Heart left ventricle (tissue), 7 donors: ENCODE measurements around a stretch of chr7.

DNA sequence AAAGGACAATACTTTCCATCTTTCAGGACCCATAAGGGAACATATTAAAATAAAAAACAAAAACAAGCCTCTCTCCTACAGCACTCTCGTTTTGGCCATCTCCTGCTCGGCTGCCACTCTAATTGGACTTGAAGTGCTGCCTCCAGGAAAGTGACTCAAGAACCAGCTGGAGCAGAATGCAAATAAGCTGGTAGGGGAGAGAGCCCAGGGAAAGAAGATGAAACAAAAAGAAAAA lies 65.6 kb downstream of the HBP1 start:
- PRO-cap, 6 experiments, result no peak in any of the 6 experiments
- RAMPAGE, long total RNA, 2 experiments, result no peak in any of the 2 experiments
- RRBS, result no CpG with 5 or more reads among the region's 2 CpGs

DNA sequence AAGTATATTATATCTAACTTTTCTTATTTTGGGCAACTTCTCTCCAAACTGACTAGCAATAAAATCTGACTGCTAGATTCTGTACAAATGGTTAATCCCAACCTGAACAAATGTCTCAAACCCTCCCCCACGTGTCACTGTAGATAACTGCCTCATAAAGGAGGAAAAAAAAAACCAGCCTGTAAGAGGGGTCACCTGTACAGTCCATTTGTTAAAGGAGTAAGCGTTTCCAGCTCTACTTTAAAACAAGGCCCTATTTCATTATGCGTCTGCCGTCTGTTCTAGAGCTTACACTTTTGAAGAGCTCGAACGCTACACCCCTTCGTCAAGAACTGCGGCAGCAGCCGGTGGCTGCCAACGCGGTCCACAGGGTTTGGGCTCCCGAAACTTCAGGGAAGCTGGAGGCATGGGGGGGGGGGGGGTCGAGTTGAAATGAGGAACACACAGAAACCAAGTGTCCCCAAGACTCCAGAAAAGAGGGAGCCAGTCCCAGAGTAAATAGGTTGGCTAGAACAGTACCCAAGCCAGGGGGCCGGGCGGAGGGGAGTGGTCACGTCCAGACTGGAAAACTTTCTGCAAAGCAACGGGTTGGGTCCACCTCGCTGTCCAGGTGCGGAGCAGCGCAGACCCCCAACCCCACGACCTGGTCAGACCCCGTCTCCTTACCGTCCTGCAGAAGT lies 443 bp downstream of the COG5 start:
- PRO-cap, 6 experiments, result peak in 1 of 6 experiments; most common minus-strand start position 496 of the sequence (in 1)
- RAMPAGE, long total RNA, 2 experiments, result no peak in any of the 2 experiments
- RRBS, result no CpG with 5 or more reads among the region's 23 CpGs

DNA sequence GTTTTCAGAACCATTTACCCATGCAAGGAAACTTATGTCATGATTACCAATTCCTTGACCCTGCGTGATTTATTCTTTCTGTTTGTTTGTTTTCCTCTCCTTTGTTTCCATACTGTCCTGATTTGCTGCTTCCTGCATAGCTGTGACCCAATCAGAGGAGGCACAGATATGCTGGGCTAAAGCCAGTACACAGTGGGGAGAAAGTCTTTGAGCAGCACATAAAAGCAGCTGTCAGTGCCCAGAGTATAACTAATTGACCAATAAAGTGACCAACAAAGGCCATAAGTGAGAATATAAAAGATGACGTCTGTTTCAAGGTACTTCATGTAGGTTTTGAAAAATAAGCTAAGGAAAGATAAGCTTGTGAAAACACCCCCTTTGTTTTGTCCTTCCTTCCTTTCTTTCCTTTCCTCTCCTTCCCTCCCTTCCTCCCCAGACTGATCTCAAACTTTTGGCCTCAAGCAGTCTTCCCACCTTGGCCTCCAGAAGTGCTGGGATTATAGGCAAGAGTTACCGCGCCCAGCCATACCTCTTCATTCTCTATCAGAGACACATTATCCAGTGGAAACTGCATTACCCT lies 16.9 kb downstream of the BCAP29 start:
- PRO-cap, 6 experiments, result no peak in any of the 6 experiments
- RAMPAGE, long total RNA, 2 experiments, result no peak in any of the 2 experiments
- RRBS, result no CpG with 5 or more reads among the region's 4 CpGs

DNA sequence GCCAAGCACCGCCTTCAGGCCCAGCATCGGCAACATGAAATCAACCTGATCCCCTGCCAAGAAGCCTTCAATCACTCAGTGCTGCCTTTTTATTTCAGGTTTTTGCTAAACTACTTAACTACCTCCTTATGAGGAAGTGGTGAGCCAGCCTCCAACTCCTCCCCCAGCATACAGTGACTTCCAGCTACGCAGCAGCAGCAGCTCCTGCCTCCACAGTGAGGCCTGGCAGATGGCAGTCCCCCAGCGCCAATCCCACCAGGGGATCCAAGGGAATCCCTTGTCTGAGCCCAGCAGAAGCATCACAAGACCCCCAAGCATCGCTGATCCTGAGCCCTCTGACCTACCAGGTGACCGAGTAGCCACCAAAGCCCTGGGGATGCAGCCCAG lies 31.9 kb upstream of the SLC26A4 start:
- PRO-cap, 6 experiments, result no peak in any of the 6 experiments
- RAMPAGE, long total RNA, 2 experiments, result no peak in any of the 2 experiments
- RRBS, result no CpG with 5 or more reads among the region's 6 CpGs

- PRO-cap, 6 experiments, result no peak in any of the 6 experiments
- RAMPAGE, long total RNA, 2 experiments, result no peak in any of the 2 experiments
- RRBS, result no CpG with 5 or more reads among the region's 3 CpGs
These were observed 32.2 kb downstream of the SLC26A4 start for GRCh38 chr7:107692650-107693341.

GRCh38 chr7:107760908-107761496 lies 17.1 kb downstream of the CBLL1 start:
- PRO-cap, 6 experiments, result no peak in any of the 6 experiments
- RAMPAGE, long total RNA, 2 experiments, result no peak in any of the 2 experiments
- RRBS, result no CpG with 5 or more reads among the region's 2 CpGs

DNA sequence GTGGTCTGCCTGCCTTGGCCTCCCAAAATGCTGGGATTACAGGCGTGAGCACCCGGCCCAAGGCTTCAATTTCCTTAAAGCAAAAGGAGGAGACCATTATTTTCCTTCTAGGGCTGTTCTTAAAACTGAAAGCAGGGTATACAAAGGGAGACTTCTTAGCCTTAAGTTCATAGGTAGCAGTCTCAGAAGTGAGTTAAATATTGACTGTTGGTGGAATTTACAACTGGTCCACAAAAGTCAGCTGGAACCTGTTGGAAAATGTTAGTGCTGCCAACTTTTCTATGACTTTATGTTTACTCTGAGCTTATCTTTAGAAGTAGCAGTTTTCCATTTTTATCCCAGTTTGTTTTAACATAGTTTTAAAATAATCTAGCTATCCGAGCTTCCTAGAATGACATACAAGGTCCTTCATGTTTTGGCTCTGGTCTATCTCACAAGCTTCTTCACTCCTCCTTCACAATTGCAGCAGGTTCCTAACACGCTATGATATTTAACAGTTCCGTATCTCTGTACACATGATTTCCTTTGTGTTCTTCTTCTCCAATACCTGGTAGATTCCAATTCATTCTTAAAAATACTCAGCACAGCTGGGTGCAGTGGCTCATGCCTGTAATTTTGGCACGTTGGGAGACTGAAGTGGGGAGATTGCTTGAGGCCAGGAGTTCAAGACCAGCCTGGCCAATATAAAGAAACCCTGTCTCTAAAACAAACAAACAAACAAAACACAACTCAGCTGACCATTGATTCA lies 3.2 kb downstream of the SLC26A3 start:
- PRO-cap, 6 experiments, result no peak in any of the 6 experiments
- RAMPAGE, long total RNA, 2 experiments, result no peak in any of the 2 experiments
- RRBS, result no CpG with 5 or more reads among the region's 6 CpGs

- PRO-cap, 6 experiments, result no peak in any of the 6 experiments
- RAMPAGE, long total RNA, 2 experiments, result no peak in any of the 2 experiments
- RRBS, result no CpG with 5 or more reads among the region's 2 CpGs
These were observed 41.8 kb downstream of the DLD start for GRCh38 chr7:107932694-107933288.

DNA sequence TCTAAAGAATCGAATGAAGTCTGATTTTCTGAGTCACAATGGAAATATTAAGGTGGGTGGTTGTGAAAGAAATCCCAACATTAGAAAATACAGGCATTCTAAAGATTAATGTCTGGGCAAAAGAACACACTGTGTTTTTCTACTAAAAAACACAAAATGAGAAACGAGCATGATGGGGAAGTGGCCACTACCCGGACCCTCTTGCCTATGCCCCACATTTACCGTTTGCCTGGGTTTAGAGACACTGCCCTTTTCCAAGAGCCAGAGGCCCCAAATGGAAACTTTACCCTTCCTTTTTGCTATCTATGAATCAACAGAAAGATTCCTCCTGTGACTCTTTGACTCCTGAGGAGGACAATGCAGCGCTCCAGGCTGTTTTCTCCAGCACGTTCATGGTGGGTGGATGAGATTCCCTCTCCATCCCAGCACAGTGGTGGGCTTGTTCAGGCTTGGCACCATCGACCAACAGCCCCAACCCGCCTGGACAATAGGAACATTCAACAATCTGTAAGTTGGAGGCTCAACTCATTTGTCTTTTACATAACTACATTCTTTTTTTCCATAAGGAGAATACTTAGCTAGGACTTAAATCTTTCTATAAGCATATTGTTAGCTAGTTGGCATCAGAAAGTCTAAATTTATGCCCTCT lies 55.8 kb downstream of the DLD start:
- PRO-cap, 6 experiments, result no peak in any of the 6 experiments
- RAMPAGE, long total RNA, 2 experiments, result no peak in any of the 2 experiments
- RRBS, result no CpG with 5 or more reads among the region's 8 CpGs

DNA sequence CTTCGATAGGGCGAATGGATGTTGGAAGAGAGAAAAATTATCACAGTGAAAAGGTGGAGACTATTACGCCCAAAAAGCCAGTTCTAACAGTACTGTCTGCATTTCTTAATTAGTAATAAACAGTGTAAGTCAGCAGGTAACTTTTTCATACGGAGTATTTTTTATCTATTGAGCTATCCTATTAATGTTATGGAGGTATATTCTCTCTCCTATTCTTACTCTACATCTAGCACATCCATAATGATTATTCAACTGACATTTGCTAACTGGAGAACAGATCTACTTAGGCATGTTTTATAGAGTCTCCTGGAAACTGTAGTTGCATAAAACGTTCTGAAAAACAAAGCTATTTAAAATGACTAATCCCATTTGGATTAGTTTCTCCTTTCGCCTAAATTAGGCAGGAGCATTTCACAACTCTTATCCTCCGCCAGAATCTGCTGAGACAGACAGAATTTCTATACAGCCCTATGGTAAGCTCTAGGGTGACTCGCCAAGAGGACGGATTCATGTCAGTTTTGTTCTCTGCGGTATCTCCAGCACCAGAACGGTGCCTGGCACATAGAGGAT lies 44.4 kb downstream of the LAMB1 start:
- PRO-cap, 6 experiments, result peak in 1 of 6 experiments; most common minus-strand start position 315 of the sequence (in 1)
- RAMPAGE, long total RNA, 2 experiments, result no peak in any of the 2 experiments
- RRBS, result no CpG with 5 or more reads among the region's 11 CpGs

DNA sequence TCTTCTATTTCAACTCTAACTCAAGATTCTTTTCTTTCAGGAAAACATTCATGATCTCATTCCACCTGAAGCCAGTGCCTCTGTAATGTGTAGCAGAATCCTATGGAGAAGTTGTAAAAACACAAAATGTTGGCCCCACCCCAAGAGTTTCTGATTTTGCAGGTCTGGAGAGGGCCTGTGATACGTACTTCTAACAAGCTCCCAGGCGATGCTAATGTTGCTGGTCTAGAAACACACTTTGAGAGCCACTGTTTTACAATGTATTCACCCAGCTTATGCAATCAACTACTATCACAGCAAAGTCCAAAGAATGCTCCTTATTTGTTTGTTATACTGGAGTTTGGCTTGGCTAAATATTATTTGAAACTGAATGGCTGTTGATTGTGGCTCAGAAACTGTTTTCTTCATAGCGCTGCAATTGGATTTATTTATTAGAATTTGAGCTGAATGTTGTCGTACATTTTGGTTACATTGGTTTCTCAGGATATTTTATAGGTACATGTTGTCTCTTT lies 44.3 kb downstream of the DNAJB9 start:
- PRO-cap, 6 experiments, result no peak in any of the 6 experiments
- RAMPAGE, long total RNA, 2 experiments, result no peak in any of the 2 experiments
- RRBS, result no CpG with 5 or more reads among the region's 4 CpGs

DNA sequence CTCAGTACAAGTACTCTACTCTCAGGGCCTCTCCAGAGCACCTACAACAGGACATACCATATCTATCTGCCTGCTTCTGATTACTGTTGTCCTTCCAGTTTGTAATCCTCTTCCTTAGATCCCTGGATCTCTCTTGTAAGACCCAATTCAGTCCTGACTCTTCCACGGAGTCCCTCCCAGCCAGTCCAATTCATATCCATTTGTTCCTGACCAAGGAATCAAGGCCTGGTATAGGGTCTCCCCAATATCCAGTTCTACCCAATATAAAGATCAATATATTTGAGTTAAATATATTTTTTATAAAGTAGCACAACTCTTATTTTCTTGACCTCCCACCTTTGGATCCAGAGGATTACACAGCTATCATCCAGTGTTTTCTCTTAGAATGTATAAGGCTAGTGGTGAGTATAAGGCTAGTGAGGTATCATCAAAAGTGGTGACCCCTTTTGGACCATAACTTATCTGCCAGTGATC lies 416.1 kb upstream of the LRRN3 start:
- PRO-cap, 6 experiments, result no peak in any of the 6 experiments
- RAMPAGE, long total RNA, 2 experiments, result no peak in any of the 2 experiments
- RRBS, result no CpG with 5 or more reads among the region's 1 CpG

DNA sequence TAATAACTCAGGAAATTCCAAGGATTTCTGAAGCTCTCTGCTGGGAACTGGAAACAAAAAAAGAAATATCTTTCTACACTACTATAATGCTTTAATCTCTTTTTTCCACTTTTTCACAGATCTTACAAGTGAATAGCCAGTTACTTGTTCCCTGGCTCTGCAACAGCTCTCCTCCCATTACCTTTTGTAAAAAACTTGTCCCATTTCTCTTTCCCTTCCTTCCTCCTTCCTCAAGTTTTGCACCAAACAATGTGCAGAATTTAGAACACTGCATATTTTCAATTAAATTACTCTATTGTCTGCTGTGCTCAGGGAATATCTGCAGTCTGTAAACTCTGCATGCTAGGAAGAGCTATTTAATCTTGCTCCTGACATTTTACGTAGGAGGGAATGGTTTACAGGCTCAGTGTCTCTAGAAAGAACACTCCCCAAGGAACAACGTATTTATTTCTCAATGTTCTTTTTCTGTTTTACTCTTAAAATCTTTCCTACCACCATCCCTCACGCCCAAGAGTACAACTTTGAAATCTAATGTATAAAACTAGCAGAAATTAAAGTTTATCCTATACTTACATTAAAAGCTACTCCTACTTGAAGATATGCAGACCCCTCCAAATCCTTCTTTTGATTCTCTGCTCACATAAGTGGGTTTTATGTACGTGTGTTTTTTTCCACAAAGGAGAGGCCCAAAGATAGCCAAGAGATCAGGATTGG lies 168.9 kb downstream of the IMMP2L start:
- PRO-cap, 6 experiments, result no peak in any of the 6 experiments
- RAMPAGE, long total RNA, 2 experiments, result no peak in any of the 2 experiments
- RRBS, result no CpG with 5 or more reads among the region's 4 CpGs

GRCh38 chr7:111527425-111527959 lies 34.8 kb downstream of the IMMP2L start:
- PRO-cap, 6 experiments, result no peak in any of the 6 experiments
- RAMPAGE, long total RNA, 2 experiments, result no peak in any of the 2 experiments
- RRBS, result no CpG with 5 or more reads among the region's 2 CpGs

- PRO-cap, 6 experiments, result peak in 1 of 6 experiments; most common minus-strand start chr7:112084563 (in 1)
- RAMPAGE, long total RNA, 2 experiments, result no peak in any of the 2 experiments
- RRBS, result no CpG with 5 or more reads among the region's 4 CpGs
These were observed 121.8 kb downstream of the DOCK4 start for GRCh38 chr7:112084306-112084871.

DNA sequence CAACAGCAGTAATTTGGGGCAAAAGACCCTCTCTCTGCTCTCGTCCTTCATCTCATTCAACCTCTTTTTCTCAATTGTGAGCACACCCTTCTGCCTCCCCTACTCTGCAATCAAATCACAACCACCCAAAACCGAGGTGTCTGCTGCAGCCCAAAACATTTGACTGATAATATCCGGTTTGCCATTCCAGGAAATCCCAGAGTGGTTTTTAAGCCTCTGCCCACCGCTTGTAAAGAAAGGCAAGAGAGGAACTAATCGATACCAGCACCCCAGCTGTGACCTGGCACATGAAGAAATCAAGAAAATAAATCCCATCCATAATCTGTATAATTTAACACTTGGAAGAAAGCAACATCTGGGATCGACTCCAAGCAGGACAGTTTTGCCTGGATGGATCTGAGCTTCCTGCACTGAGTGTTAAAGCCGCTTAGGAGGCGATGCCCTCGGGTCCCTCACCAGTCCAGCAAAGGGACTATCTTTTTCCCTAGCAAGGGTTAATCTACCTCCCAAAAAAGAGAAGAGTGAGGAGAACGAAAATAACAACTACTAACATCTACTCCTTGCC lies 2.1 kb downstream of the DOCK4 start:
- PRO-cap, 6 experiments, result peak in 2 of 6 experiments; most common plus-strand start position 236 of the sequence (in 2)
- RAMPAGE, long total RNA, 2 experiments, result no peak in any of the 2 experiments
- RRBS, result no CpG with 5 or more reads among the region's 10 CpGs

DNA sequence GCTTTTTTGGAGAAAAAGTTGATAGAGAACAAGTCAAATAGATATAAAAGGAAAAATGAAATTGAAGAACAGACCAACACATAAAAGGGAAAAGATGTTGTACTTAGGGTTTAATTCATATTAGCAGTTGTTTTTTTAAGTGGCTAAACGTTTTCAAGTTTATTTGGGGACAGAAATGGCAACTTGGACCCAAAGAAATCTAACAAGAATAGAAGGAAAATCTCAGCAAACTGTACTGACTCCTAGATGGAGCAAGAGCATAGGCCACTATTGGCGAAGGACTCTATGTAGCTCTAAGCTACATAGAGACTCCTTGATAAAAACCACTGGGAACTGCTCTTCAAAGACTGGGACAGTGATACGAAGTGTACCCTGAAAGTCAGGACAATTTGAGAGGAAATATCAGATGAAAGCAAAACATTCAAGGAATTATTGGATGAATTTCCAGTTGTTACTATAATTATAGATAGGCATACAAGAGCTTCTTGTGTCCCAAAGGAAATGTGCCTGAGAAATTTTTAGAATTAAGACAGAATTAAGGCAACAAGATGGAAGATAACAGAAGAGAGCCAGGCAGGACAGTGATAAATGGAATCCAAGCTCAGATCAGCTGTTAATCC lies 103.9 kb upstream of the IFRD1 start:
- PRO-cap, 6 experiments, result no peak in any of the 6 experiments
- RAMPAGE, long total RNA, 2 experiments, result no peak in any of the 2 experiments
- RRBS, result no CpG with 5 or more reads among the region's 3 CpGs

DNA sequence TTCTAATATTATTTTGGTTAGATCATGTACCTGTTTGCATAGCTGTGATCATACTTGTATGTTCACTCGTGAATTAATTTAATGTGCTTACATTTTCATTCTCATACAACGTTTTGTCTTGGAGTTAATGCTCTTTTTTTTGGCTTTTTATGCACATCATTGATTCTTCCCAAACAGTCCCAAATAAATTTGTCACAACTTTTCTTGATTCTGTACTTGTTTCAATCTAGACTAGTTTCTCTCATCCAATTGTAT lies 3.1 kb upstream of the LSMEM1 start:
- PRO-cap, 6 experiments, result no peak in any of the 6 experiments
- RAMPAGE, long total RNA, 2 experiments, result no peak in any of the 2 experiments
- RRBS, result no CpG with 5 or more reads among the region's 2 CpGs

GRCh38 chr7:113142818-113143151 lies 24.4 kb upstream of the SMIM30 start:
- PRO-cap, 6 experiments, result no peak in any of the 6 experiments
- RAMPAGE, long total RNA, 2 experiments, result no peak in any of the 2 experiments

DNA sequence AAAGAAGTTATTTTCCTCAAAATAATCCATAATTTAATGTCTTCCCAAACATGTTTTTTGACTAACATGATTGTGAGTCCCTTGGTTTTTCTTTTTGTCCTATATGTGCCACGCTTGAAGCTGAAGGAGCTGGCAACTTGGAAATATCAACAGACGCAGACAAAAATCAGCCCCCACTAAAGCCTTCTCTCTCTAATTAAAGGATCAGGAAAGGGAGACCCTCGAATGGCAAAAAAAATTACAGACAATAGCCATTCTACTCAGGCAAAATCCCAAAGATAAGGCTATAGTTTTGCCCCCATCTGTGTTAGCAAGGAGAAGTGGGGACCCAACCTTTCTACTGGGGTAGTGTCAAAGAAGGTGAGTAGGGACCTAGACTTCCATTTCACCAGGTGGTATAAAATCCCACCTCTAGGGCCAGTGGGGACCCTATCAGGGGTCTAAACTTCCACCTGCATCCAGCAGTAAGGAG lies 366.9 kb downstream of the PPP1R3A start:
- PRO-cap, 6 experiments, result no peak in any of the 6 experiments
- RAMPAGE, long total RNA, 2 experiments, result no peak in any of the 2 experiments
- RRBS, result no CpG with 5 or more reads among the region's 3 CpGs